Sigmoid colon (tissue), 4 donors: Measurements from ENCODE around the gene TSPAN12.

DNA sequence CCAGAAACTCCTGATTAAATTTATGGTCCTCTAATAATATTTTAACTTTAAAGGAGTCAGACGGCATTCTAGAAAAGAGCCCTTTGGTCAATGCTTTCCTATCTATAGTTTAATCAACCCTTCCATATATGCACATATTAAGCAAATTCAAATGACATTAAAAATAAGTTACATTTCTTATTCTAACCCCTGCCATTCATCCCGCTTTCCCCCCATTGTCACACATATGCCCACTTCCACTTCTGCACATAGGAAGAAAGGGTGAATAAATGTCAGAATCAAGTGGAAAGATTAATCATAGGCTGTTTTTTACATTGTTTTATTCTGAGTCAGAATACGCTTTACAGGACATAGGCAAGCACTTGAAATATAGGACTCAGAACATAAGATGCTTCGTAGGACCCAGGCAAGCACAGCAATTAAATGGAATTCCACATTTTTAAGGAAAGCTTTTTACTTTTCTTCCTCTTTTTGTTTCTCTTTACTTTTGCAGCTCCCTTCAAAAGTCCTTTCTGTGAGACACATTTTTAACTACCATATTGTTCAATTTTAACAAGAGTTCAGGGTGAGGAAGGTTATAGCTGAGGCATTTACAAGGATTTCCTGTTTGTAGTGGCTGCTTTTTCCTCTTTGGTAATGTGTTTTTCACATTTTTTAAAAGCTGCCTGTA lies 129.8 kb downstream of the TES start:
- PRO-cap: no peak
- RAMPAGE, long total RNA, 4 experiments: no peak in any of the 4 experiments

DNA sequence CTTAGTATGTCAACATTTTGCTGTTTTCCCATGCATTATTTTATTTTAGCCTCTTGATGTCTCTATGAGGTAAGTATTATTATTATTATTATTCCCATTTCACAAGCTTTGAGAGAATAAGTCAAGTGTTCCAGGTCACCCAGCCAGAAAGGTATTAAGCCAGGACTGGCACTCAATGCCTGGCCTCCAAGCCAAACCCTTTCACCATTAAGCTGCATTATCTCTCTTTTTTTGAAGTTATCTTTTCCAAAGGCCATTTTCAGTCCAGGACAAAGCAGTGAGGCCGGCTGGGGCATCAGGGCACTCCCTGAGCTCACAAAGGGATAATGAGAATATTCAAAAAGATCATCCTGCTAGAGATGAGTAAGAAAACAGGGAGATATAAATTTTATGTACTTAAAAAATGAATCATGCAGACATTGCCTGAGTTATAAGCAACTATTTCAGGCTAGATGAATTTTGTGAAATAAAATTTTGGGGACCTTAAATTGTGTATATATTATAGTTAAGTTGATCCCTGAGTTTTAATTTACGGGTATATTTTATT lies 51.5 kb upstream of the CAV2 start:
- PRO-cap: no peak
- RAMPAGE, long total RNA, 4 experiments: no peak in any of the 4 experiments

DNA sequence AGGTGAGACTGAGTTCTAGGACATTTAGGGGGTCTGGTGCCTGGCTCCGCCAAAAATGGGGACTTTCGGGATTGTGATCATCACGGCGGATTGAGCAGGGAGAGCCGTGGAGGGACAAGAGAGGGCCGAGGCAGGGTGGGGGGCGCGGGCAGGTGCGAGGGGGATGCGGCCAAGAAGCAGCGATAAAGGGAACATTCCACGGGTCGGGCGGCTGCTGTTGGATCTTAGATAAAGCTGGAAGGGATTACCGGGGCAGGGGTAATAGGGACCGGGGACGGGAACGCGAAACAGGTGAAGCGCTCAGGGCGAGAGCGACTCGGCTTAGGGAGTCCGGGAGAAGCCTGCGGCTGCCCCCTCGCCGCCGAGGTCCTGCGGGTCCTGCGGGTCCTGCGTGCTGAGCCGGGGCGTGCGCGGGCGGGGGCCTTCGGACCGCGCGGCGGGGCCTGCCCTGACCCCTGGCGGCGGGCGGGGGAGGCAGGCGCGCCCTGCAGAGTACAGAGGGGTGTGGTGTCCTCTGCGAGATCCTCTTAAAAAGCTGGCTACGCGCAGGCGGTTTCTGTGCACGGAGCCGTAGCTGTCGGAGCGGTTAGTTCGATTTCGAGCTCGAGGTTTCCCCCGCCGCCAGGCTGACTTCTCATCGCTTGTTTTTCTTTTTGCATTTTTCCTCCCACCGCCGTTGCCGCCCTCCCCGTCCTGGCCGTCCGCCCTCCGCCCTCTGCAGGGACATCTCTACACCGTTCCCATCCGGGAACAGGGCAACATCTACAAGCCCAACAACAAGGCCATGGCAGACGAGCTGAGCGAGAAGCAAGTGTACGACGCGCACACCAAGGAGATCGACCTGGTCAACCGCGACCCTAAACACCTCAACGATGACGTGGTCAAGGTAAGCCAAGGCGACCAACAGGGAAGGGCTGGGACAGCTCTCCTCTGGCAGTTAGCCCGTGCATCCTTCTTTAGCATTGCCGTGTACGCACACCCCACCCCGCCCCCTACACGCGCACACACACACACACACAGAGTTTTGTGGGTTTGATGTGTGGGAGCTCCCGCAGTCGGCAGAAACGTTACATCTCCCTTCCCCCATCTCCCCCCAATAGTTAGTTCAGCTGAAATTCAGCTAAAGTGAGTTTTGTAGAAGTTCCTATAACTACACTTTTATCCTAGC lies 1.4 kb downstream of the CAV1 start:
- PRO-cap: bidirectional peak, plus-strand start at position 600 of the sequence, minus-strand start at position 371 of the sequence
- RAMPAGE, long total RNA, 4 experiments: start-site peak on the plus strand in 4 of 4 experiments, centred at positions 533 to 763 of the sequence, 157 to 4,102 reads per replicate

DNA sequence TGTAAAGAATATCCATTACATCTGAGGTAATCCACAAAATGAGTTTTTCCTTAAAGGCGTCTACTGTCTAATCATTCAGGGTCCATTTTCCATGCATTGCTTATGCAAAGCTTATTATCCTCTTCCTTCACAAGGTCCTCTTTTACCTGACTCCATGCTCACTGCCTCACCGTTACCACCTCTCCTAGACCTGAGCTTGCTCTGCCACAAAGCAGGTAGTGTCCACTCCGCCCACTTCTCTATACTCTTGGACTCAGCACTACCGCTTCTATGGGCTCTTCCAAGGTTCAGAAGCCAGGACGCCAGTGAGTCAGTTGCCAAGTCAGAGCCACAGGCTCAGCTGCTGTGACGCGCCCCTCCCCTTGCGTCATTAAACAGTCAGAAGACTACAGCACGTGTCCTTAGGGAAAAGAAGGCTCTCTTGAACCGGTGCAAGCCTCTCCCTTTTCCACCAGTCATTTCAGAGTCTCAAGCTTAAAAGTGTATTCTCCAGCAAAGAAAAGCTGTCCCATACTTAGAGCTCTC lies 41.2 kb upstream of the MET start:
- PRO-cap: no peak
- RAMPAGE, long total RNA, 4 experiments: no peak in any of the 4 experiments

- PRO-cap: no peak
- RAMPAGE, long total RNA, 4 experiments: no peak in any of the 4 experiments
These were observed 38.5 kb upstream of the MET start for GRCh38 chr7:116633435-116634047.

GRCh38 chr7:116812744-116813421 lies 49.5 kb upstream of the CAPZA2 start:
- PRO-cap: no peak
- RAMPAGE, long total RNA, 4 experiments: no peak in any of the 4 experiments

GRCh38 chr7:117157009-117157551 lies 165.8 kb downstream of the WNT2 start:
- PRO-cap: no peak
- RAMPAGE, long total RNA, 4 experiments: no peak in any of the 4 experiments

DNA sequence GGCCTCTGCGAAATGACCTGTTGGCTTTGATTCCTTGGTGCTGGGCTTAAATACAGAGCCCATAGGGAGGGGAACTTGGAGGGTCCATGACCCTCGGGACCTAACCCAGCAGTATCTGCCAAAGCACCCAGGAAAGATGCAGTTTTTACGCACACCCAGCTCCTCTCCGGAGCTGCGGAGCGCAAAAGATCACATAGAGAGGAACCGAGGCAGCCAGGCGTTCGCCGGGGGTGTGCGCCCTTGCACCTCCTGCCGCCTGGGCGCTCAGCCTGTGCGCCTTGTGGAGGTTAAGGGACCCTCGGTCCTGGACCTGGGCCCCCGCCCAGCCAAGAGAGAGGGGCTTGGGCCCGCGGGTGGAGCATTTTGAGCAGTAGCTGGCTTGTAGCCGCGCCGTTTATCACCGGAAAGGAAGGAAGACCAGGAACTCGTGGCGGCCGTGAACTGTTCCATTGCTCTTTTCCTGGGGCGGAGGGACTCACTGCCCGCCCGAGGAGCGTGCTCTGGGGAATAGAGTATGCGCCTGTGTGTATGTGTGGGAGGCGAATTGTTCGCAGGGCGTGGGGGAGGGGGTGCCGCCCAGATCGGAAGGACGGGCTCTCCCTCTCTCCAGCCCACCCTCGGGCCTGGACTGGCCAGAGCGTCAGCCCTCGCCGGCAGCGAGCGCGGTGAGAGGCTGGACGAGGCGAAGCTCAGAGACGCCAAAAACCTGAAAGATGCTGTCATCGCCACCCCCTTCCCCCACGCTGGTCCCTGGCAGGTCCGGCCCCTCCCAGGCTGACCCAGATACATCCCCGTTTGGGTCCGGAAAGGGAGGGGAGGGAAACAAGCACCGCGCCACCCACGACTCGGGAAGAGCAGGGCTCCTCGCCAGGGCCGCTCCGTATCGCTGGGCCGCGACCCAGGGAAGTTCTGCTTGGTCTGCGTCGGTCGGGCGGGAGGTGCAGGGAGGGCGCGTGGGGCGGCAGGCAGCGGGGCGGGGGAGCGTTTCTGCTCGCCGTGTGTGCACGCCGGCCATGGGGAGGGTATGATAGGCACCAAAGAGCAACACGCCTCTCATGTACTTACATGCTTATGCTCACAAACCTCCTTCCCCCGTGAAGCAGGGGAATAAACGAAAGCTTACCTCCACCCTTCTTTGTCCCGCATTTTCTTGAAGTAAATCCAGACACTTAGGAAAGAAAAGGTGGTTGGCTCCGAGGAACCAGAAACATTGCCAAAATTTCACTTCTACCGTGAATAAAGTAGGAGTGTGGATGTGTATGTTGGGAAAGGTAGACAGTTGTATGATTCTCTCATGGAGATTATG lies 1.3 kb upstream of the WNT2 start:
- PRO-cap: no peak
- RAMPAGE, long total RNA, 4 experiments: no peak in any of the 4 experiments

GRCh38 chr7:117382009-117382321 lies 45.3 kb downstream of the ASZ1 start:
- PRO-cap: no peak
- RAMPAGE, long total RNA, 4 experiments: no peak in any of the 4 experiments

GRCh38 chr7:117688374-117688709 lies 184.9 kb downstream of the CTTNBP2 start:
- PRO-cap: no peak
- RAMPAGE, long total RNA, 4 experiments: no peak in any of the 4 experiments

DNA sequence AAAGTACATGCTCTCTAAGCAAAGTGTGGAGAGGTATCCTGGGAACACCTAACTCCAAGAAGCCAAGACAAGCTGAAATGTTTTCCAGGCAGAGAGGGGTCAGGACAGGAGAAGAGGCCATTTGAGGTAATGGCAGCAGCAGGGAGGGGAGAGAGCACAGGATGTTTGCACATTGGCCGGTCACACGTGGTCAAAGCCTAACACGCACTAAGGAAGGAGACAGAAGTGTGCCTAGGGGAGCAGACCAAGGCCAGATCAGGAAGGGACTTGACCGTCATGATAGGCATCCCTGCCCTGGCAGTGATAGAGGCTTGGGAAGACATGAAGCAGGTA lies 101.5 kb downstream of the CTTNBP2 start:
- PRO-cap: no peak
- RAMPAGE, long total RNA, 4 experiments: no peak in any of the 4 experiments

DNA sequence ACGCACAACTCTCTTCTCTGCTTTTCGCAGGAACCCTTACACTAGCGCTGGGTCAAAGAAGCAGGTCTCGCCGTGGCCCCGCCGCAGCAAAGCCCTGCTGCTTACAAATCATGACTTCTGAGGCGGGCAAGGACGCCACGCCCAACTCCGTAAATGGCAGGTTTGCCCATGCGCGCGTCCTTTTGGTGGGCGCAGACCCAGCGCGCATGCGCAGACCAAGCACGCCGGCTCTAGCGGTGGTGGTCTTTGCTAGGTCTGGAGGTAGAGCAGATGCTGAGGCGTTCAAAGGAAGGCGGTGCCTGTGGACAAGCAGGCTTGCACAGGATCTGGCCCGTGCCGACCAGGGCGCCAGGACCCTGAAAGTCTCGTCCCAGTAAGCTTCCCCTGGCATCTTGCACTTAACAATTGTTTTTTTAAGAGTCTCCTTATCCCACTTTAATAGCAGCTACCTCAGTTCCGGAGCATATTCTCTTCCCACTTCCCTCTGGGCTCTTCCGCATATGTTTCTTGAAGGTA lies 10.0 kb upstream of the ANKRD7 start:
- PRO-cap: no peak
- RAMPAGE, long total RNA, 4 experiments: start-site peak on the plus strand in 1 of 4 experiments, centred at position 211 of the sequence, 8 reads per replicate

- PRO-cap: no peak
- RAMPAGE, long total RNA, 4 experiments: no peak in any of the 4 experiments
These were observed 800.6 kb upstream of the KCND2 start for GRCh38 chr7:119472391-119472699.

DNA sequence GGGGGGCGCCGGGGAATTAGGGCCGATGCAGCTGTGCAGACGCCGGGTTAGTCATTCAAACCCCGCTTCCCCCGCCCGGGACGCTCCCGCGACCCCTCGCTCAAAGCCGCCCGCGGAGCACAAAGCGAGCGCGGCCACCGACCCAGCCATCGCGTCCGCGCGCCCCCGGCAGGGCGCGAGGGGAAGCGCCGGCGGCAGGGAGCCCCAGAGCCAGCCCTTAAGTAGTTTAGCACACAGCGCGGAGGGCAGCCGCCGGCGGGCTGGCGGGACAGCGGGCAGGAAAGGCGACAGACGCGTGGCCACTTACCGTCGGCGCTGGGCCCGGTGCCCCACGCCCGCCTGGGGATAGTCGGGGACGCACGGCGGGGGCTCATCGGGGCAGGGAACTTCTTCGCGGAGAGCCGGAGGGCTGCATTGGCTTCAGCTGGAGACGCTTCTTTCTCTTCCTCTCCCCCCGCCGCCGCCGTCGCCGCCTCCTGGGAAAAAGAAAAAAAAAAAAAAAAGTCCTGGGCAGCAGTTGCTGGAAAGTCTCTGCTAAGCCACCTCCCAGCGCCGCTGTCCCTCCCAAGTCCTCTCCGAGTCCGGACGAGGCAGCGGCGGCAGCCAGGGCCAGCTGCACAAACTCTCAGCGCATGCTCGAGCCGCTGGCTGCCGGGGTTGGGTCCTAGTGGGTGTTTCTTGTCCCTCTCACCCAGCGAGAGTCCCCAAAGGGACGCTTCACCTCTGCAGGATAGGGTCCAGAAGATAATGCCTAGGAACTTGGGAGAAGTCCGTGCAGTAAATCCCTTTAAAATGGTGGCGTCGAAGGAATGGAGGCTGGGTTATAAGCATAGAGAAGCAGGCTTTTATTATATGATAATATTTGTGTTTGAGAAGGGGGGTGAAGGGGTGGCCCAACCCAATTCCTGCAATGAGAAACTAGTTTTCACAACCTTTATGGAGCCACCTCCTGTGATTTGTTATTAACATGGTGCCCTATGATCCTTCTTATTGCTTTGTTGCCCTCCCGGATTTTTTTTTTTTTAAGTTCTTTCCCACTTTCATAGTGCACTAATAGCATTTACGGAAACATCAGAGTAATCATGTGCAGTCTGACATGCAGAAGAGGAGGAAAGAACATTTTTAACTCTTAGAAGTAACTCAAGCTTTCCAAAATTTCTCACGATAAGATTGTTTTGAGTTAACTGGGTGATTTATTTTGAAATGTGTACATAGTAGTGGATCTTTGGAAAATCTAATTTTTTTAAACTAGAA lies at the start of gene TSPAN12:
TSPAN12 (minus strand) TSS at position 632 of the 1,254 bp plus-strand sequence.
- PRO-cap: bidirectional peak, plus-strand start at position 229 of the sequence, minus-strand start at position 157 of the sequence; bidirectional peak, plus-strand start at position 578 of the sequence, minus-strand start at position 577 of the sequence
- RAMPAGE, long total RNA, 4 experiments: start-site peak on the minus strand in 4 of 4 experiments, centred at positions 436 to 758 of the sequence, 21 to 211 reads per replicate

GRCh38 chr7:120988410-120988552 lies 230 bp upstream of the CPED1 start:
- PRO-cap: no peak
- RAMPAGE, long total RNA, 4 experiments: no peak in any of the 4 experiments

DNA sequence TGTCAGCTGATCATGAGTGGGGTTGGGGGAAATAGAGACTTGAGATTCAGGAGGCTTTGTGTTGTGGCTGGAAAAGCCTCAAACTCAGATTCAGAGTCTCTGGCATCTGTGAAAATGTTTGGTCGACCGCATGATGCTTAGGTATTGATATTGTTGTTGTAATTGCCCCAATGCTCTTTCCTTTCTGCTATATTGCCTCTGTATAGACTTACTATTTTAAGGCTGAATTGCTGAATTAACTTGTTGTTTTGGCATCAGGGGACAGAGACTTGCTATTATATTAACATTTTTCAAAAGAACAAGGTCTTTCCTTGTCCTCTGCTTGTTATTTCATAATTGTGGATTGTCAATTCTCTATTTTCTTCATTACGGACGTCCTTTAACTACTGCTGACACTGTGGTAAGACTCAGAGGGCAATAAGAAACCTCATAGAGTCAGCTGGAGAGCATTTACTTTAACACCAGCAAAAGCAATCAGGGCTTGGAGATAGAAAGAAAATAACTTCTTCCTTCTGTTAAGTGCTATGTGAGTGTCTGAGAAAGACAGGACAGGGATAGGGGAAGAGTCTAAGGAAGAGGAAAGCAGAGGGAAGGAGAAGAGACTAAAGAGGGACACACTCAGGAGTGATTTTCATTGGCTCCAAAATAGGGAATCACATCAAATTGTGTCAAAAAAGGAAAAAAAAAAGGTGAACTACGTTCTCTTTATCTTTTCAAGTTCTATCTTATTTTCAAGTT lies 17.6 kb downstream of the CPED1 start:
- PRO-cap: no peak
- RAMPAGE, long total RNA, 4 experiments: no peak in any of the 4 experiments

GRCh38 chr7:121020579-121021420 lies 32.3 kb downstream of the CPED1 start:
- PRO-cap: no peak
- RAMPAGE, long total RNA, 4 experiments: no peak in any of the 4 experiments

GRCh38 chr7:121085831-121086623 lies 97.5 kb downstream of the CPED1 start:
- PRO-cap: no peak
- RAMPAGE, long total RNA, 4 experiments: no peak in any of the 4 experiments

GRCh38 chr7:121103531-121103849 lies 115.0 kb downstream of the CPED1 start:
- PRO-cap: no peak
- RAMPAGE, long total RNA, 4 experiments: no peak in any of the 4 experiments

DNA sequence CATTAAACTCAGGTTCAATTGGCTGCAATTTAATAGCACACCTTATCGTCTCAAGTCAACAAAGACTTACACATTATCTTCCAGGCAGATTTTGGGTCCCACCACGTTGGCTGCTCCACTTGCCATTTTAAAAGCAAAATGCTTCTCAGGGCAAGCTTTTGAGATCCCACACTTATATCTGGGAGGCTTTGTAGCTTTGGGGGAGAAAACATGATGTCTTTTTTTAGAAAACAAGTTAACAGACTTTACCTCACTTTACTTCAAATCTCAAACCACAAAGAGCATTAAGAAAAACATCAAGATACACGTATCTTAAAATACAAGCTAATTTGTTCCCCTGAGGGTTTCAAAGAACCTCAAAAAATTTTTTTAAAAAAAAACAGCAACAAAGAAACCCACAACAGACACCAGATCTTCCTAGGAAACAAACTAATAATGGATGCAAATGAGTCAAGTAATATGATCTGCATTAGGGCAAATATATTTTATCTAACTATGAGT lies 24.8 kb downstream of the FAM3C start:
- PRO-cap: no peak
- RAMPAGE, long total RNA, 4 experiments: no peak in any of the 4 experiments